Left lung (tissue), 1 donor: ENCODE measurements around a stretch of chr15.

DNA sequence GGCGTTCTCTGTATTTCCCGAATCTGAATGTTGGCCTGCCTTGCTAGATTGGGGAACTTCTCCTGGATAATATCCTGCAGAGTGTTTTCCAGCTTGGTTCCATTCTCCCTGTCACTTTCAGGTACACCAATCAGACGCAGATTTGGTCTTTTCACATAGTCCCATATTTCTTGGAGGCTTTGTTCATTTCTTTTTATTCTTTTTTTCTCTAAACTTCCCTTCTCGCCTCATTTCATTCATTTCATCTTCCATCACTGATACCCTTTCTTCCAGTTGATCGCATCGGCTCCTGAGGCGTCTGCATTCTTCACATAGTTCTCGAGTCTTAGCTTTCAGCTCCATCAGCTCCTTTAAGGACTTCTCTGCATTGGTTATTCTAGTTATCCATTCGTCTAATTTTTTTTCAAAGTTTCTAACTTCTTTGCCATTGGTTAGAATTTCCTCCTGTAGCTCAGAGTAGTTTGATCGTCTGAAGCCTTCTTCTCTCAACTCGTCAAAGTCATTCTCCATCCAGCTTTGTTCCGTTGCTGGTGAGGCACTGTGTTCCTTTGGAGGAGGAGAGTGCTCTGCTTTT, 84.2 kb upstream of the TSPAN3 start:
- PRO-cap = no peak

- PRO-cap = no peak
Observed at GRCh38 chr15:77418122-77418624, 1.7 kb downstream of the PEAK1 start.

DNA sequence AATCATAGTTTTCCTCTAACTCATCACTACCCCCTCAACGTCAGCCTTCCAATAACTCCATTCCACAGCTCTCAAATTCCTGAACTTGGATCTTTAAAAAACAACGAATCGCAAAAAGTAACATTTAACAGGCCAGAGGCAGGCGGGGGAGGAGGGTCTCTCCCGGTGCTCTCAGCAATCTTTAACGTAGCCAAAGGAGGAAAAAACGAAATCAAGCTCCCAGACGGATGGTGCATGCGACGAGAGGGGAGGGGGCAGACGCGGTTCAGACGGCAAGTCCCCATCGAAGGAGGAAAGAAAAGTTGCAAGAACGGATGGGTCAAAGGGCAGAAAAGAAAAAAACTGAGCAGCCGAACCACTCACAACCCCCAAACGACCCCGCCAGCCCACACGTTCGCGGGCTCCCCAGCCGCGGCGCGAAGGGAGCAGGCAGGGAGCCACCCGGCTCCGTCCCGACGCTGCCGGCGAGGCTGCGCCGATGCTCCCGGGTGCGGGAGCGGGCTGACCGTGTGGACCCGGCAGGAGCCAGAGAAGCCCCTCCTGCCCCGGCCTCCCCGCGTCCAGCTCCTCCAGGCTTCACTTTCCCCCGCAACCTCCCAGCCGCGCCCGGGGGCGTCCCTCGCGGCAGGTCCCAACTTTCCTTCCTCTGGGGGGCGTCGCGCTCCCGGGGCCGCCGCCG, 705 bp downstream of the PEAK1 start:
- PRO-cap = bidirectional peak, plus-strand start outside the sequence, minus-strand start at position 569 of the sequence

DNA sequence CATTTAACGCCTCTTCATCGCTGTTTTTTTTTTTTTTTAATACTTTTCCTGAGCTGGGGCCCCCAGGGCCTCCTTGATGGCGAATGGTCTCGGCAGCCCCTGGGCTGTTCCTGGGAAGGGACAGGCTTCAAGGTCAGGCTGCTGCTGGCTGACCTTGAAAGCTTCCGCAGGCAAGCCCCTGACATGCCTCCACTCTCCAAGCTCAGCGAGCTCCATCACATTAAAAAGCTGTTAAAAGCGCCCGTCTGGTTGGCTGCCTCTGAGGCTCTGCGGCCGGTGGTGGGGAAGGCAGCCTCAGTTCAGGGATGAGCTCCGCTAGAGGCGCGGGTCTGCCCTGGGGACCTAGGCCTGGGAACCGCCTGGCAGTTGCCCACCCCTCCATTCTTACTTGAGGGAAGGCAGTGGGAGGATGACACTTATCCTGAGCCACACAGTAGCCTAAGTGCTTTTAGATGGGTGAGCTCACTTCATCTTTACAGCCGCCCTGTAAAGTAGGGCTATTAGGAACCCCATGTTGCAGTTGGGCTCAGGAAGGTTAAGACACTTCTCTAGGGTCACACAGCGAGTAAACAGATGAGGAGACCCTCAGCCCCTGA, 103.7 kb downstream of the LINGO1 start:
- PRO-cap = no peak

- PRO-cap = unidirectional peak, minus-strand start at chr15:77541444
Observed at GRCh38 chr15:77541208-77542265, 91.2 kb downstream of the LINGO1 start.

DNA sequence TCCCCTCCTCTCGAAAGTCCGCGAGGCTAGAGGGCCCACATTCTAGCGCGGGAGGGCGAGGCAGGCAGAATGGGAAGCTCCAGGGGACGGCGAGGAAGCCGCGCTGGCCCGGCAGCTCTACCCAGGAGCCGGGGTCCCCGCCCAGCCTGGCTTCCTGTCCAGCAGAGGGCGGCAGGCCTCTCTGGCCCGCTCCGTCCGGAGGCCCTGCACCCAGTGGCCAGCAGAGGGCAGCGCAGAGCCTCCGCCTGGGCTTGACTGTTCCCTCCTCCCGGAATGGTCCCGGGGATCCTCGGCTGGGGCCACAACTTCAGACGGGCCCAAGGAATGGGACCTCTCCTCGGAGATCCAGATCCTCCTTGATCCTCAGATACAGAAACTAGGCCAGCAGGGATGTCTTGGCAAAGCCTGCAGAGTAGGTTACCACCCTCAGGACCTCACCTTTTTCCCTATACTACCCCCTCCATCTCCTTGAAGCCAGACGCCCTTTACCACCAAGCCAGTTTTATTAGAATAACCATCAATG, 798 bp upstream of the LINGO1 start:
- PRO-cap = unidirectional peak, minus-strand start at position 148 of the sequence

- PRO-cap = no peak
Observed at GRCh38 chr15:78000640-78001498, 76.6 kb downstream of the TBC1D2B start.

DNA sequence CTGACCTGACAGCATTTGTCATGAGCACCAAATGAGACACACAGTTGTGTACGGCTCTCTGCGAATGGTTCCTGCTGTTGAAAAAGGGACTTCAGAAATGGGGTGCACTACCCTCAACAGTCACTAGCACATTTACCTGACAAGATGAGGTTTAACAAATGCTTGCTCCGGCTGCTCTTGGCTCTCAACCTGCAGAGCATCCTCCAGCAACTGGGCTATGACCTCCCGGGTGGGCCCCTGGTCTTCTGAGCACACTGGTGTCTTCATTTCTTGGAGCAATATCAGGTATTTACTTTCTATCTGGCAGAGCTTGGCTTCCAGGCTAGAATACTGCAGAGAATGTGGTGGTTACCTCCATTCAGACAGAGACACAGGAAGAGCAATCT, 61.1 kb downstream of the TBC1D2B start:
- PRO-cap = no peak

DNA sequence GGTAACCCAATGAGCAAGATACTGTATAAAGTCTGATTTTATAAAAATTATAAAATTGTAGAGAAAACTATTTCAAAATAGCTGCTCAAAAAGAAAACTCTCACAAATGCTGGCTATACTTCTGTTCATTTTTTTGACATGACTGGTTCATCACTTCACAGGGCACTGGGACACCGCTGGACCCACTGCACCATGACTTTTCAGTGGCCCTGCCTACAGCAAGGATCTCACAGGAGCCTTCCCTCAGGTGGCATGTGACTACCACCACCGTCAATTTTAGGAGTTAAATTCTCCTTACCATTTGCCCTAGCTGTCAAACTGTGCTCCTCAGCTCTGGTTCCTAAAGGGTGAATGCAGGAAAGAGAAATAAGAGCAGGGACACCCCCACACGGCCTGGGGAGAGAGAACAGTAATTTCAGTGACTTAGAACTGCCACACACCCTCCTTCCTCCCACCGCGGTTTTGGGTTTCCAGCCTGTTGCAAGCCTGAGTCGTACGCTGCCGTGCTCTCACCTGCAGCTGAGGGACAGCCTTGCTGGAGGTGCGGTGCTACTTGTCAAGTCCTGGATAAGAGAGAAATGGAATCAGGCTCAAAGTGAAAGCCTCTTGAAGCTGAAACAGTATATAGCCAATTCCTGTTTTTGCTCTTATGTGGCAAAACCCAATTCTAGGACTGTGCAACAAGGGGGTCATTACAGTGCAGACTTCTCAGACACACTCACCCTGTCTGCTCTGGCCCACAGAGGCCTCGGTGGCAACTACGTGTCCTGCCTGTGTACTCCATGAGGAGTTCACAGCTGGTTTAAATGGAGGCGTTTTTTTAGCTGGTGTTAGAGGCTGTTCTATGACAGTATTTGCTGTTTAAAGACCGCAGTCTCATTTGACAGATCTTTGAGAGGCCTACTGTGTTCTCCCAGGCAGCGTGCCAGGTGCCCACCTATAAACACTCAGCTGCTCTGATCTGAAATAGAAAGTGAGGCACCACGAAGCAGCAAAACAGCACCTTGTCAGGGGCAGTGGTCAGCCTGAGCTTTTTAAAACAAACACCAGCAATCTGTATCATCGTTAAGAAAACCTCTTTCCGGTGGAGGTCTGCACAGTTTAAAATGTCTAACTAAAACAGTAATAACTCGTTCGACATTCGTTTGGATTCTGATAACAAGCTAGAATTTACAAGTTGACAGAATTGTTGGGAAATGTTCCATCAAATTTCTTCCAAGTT, 42.9 kb downstream of the TBC1D2B start:
- PRO-cap = no peak

- PRO-cap = no peak
Observed at GRCh38 chr15:78070067-78070752, 7.3 kb downstream of the TBC1D2B start.

DNA sequence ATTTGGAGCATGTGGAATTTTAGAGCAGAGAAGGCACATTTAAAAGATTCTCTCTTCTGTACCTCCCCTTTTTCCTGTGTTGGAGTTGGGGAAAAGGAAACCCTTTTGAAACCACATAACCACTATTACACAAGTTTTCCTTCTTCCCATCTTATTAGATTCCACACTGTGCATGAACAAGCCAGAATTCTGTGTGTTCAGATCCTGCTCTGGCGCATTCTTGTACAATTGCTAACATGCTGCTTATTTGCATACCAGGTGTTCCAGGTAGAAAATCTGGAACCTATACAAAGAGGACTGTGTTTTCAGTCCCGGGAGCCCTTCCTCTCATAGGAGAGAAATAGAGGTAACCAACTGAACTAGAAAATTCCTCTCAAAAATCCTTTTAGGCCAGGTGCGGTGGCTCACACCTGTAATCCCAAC, 2.6 kb upstream of the CIB2 start:
- PRO-cap = no peak

GRCh38 chr15:78453174-78453716, 15.2 kb downstream of the IREB2 start:
- PRO-cap = no peak

- PRO-cap = no peak
Observed at GRCh38 chr15:78507794-78508169, 405 bp downstream of the HYKK start.

DNA sequence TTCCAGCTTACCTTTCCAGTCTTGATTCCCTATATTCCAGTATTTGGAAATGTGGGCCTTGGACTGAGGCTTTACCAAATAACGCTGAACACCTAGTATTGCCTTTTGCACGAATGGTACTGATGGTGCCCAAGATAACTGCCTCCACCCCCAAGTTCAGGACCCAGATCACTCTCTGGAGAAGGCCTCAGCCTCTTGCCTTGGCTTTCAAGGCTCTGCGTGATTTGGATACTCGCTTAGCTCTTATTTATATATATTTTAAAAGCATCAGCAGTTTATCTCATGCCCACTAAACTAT, 887 bp downstream of the PSMA4 start:
- PRO-cap = no peak

DNA sequence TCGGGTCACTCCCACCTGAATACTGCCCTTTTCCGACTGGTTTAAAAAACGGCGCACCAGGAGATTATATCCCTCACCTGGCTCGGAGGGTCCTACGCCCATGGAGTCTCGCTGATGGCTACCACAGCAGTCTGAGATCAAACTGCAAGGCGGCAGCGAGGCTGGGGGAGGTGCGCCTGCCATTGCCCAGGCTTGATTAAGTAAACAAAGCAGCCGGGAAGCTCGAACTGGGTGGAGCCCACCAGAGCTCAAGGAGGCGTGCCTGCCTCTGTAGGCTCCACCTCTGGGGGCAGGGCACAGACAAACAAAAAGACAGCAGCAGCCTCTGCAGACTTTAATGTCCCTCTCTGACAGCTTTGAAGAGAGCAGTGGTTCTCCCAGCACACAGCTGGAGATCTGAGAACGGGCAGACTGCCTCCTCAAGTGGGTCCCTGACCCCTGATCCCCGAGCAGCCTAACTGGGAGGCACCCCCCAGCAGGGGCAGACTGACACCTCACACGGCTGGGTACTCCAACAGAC, 79.2 kb upstream of the CHRNB4 start:
- PRO-cap = no peak

GRCh38 chr15:78810033-78811092, 901 bp downstream of the ADAMTS7 start:
- PRO-cap = no peak

GRCh38 chr15:78873769-78874807, 1.4 kb downstream of the MORF4L1 start:
- PRO-cap = no peak

- PRO-cap = no peak
Observed at GRCh38 chr15:78880326-78880690, 7.6 kb downstream of the MORF4L1 start.

DNA sequence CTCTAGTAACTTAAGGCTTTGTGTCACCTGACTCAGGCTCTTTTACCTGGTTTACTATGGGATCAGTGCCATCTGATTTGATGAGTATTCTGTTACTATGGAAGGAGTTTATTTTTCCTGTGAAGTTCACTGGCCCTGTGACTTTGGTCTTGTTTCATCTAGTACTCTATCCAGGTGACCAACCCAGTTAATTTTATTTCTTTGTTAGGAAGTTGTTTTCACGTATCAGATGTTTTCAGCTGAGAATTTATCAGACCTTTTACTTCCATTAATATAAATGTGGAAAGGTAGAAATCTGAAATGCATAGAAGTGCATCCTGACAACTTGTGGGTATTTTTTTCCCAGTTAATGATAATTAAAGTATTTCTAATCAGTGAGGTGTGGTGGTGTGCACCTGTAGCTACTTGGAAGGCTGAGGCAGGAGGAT, 9.1 kb downstream of the MORF4L1 start:
- PRO-cap = no peak

GRCh38 chr15:78887915-78888571, 15.4 kb downstream of the MORF4L1 start:
- PRO-cap = no peak